H1 (cell line): ENCODE results near the gene DYNLT4.

- RRBS, result no CpG with 5 or more reads among the region's 24 CpGs
CAGE:
- cytosol, long polyA plus RNA, result no peak
- long polyA plus RNA, result no peak
- nucleus, long polyA plus RNA, result no peak
These were observed 33.7 kb downstream of the PTPRF start for GRCh38 chr1:43564110-43565025.

DNA sequence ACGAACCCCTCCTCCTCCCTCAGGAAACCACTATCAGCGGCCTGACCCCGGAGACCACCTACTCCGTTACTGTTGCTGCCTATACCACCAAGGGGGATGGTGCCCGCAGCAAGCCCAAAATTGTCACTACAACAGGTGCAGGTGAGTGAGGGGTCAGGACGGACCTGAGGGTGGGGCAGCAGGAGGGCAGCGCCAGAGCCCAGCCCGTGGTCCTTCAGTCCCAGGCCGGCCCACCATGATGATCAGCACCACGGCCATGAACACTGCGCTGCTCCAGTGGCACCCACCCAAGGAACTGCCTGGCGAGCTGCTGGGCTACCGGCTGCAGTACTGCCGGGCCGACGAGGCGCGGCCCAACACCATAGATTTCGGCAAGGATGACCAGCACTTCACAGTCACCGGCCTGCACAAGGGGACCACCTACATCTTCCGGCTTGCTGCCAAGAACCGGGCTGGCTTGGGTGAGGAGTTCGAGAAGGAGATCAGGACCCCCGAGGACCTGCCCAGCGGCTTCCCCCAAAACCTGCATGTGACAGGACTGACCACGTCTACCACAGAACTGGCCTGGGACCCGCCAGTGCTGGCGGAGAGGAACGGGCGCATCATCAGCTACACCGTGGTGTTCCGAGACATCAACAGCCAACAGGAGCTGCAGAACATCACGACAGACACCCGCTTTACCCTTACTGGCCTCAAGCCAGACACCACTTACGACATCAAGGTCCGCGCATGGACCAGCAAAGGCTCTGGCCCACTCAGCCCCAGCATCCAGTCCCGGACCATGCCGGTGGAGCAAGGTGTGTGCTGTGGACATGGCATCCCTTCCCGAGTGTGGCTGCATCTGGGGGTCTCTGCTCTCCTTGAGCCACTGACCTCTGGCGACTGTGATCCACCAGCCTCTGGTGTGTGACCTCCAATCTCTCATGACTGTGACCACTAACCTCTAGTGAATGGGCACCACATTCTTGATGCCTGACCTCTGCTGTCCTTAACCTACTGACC is 46.3 kb upstream of the KDM4A start:
- RRBS, result 96% methylated on average over 9 of the region's 41 CpGs
CAGE:
- cytosol, long polyA plus RNA, result no peak
- long polyA plus RNA, result no peak
- nucleus, long polyA plus RNA, result start-site peak on the minus strand centred at position 658 of the sequence, 31 bp wide, 5 reads

- RRBS, result no CpG with 5 or more reads among the region's 4 CpGs
CAGE:
- cytosol, long polyA plus RNA, result no peak
- long polyA plus RNA, result no peak
- nucleus, long polyA plus RNA, result no peak
These were observed 38.8 kb upstream of the KDM4A start for GRCh38 chr1:43610980-43611735.

DNA sequence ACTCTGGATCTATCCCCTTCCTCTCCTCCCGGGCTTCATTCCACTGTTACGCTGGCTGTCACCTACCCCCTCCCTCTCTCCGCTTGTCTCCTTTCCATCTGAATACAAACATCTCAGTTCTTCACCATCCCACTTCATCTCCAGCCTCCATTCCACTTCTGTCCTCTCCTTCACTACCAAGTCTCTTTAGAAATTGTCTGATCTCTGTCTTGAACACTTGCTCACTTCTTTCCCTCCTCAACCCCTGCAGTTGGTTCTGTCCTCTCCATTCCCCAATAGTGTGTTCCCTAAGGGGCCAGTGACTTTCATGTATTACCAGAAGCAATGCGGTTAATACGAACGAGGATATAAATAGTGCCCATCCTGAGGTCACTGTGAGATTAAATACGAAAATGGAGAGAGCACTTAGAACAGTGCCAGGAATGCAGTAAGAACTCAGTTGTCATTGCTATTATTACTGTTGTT is 53.1 kb upstream of the ARTN start:
- RRBS, result no CpG with 5 or more reads among the region's 7 CpGs
CAGE:
- cytosol, long polyA plus RNA, result no peak
- long polyA plus RNA, result no peak
- nucleus, long polyA plus RNA, result no peak

DNA sequence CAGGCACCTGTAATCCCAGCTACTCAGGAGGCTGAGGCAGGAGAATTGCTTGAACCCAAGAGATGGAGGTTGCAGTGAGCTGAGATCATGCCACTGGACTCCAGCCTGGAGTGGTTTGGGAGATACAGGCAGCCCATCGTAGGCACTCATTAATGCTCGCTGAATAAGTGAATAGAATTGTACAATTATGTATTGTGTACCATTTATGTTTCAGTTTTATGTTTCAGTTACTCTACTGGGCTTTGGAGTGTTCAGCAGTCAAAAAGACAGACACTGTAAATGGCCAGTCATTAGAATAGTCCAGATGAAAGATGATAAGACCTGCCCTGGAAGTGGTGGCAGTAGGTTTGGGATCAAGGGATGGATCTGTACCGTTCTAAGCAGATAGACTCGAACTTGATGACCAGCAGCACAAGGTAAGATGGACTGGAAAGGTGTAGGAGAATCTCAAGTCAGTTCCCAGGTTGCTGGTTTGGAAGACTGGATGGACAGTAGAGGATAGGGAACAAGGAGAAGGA is 17.6 kb upstream of the ARTN start:
- RRBS, result no CpG with 5 or more reads among the region's 4 CpGs
CAGE:
- cytosol, long polyA plus RNA, result no peak
- long polyA plus RNA, result no peak
- nucleus, long polyA plus RNA, result no peak

GRCh38 chr1:44068369-44069033 is 37.2 kb upstream of the SLC6A9 start:
- RRBS, result no CpG with 5 or more reads among the region's 3 CpGs
CAGE:
- cytosol, long polyA plus RNA, result no peak
- long polyA plus RNA, result no peak
- nucleus, long polyA plus RNA, result no peak

DNA sequence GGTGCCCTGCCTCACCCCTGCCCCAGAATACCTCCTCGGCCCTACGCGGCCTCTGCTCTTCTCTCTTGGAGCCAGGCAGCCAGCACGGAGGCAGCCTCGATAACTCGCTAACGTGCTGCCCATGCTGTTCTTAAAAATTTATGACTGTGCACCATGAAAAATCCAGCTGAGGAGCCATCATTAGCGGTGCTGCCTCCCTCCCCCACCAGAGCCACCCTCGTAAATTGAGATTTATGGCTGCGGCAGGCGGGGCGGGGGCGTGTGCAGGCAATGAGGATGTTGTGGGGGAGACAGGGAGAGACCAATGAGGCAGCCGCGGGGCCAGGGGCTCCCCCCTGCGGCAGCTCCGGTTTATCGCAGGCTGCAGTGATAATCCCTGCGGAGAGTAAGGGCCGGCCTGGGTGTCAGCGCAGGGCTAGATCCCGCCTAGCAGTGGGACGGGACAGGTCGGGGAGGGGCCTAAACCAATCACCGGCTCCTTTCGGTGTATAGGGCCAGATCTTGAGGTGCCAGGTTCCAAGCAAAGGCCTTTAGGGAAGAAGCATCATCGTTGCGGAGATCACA is 24.8 kb downstream of the DMAP1 start:
- RRBS, result 16% methylated on average over 9 of the region's 28 CpGs
CAGE:
- cytosol, long polyA plus RNA, result no peak
- long polyA plus RNA, result no peak
- nucleus, long polyA plus RNA, result no peak

- RRBS, result no CpG with 5 or more reads among the region's 2 CpGs
CAGE:
- cytosol, long polyA plus RNA, result no peak
- long polyA plus RNA, result no peak
- nucleus, long polyA plus RNA, result no peak
These were observed 61.4 kb downstream of the DMAP1 start for GRCh38 chr1:44274637-44275195.

DNA sequence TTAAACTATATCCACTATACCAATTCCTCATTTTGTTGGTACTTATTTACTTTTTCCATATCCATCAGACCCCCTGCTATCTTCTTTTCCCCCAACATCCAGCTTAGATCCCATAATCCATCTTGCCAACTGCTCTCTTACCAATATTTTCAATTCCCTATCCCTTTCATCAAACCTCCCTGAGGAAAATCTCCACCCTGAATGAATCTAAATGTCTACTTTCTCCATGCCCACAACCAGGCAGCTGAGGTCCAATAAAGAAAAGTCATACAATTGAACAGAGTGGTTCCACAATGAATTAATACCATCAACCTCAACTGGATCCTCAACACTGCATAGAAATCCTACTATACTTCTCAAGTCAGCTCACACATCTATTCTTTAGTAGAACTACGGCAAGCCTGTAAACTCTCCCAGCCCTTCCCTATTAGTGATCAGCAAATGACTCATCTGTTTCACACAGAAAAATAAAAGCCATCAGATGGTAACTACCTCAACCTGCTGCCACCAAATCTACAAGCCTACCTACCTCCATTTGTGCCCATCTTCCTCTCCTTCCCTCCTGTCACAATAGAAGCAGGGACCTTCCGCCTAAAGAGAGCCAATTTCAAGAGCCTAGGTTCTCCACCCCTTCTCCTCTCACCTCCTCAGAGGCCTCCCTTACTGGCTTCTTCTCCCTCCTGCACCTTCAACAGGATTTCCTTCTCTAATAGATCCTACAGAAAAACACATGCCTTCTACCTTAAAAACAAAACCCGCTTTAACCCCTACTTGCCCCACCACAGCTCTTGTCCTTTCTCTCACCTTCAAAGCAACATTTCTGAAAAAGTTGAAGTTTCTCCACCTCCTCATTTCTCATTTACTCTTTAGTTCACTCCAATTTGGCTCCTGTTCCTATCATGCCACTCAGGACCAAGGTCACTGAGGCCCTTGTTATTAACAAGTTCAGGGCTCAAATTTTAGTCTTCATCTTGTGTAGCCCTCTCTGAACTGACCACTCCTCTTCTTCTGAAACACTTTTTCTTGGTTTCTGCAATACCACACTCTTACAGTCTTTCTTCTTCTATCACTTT is 63.7 kb downstream of the DMAP1 start:
- RRBS, result no CpG with 5 or more reads among the region's 3 CpGs
CAGE:
- cytosol, long polyA plus RNA, result no peak
- long polyA plus RNA, result start-site peak on the minus strand centred at position 749 of the sequence, 440 bp wide, 7 and 6 reads in 2 replicates
- nucleus, long polyA plus RNA, result start-site peak on the minus strand centred at position 589 of the sequence, 178 bp wide, 26 reads

GRCh38 chr1:44406020-44406426 is 968 bp downstream of the RNF220 start:
- RRBS, result 8% methylated on average over 2 of the region's 30 CpGs
CAGE:
- cytosol, long polyA plus RNA, result no peak
- long polyA plus RNA, result no peak
- nucleus, long polyA plus RNA, result no peak

DNA sequence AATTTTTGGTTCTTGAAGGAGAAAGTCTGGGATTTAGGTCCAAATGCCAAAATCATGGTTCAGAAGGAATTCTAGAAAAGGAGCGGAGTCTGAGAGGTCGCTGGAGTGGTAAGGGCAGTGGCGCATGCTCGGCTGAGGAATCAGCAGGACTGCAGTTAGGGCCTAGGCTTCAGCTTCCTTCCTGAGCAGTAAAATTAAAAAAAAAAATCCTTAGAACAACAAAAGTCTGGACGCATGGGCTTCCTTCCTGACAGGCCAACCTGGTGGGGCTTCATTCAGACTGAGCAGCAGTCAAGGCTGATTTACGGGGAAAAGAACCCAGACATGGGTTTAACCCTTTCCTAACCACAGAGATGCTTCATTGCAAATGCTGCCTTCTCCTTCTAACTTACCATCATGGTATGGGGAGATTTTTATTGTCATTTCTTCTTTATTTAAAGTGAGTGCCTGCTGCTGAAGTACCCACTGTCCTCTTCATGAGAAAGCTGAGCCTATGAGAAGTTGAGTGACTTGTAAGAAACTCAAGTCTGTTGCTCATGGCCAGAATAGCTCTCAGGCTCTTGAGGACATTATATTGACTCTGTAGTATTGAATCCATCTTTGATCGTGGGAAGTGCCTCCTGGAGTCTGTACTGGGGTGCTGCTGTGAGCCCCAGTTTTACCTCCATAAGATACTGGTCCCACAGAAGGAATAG is 17.2 kb downstream of the RNF220 start:
- RRBS, result no CpG with 5 or more reads among the region's 7 CpGs
CAGE:
- cytosol, long polyA plus RNA, result no peak
- long polyA plus RNA, result no peak
- nucleus, long polyA plus RNA, result no peak

DNA sequence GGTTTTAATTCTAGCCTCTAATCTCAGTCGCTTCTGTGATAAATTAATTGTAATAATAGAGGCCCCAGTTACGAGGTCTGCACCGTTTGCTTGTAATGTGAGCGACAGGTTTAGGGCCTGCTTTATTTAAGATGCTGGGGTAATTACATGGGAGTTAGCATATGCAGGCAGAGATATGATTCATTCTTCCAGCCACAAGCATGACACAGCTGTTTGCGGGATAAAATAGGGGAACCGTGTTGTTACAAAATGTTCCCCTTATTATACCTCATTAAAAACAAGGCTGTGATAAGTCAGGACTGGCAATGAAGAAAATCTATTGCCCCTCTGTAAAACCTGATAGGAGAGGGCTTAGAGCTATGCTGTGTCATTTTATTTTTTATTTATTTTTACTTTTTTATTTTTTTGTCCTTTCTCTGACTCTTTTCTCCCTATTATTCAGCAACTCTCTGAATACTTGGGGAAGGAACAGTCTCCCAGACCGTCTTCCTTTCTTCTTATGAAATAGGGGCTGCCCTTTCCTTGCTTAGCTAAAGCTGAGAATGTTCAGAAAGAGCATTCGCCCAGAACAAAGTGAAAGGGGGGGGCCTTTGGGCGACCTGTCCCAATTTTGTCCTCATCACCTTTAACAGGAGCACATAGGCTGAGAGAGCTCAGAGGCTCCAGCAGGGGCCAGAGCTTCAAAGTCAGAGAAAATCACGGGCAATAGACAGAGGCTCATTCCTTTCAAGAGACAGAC is 80.8 kb downstream of the RNF220 start:
- RRBS, result no CpG with 5 or more reads among the region's 10 CpGs
CAGE:
- cytosol, long polyA plus RNA, result no peak
- long polyA plus RNA, result no peak
- nucleus, long polyA plus RNA, result no peak

- RRBS, result no CpG with 5 or more reads among the region's 28 CpGs
CAGE:
- cytosol, long polyA plus RNA, result no peak
- long polyA plus RNA, result no peak
- nucleus, long polyA plus RNA, result no peak
These were observed 43.0 kb downstream of the TMEM53 start for GRCh38 chr1:44631050-44631811.

DNA sequence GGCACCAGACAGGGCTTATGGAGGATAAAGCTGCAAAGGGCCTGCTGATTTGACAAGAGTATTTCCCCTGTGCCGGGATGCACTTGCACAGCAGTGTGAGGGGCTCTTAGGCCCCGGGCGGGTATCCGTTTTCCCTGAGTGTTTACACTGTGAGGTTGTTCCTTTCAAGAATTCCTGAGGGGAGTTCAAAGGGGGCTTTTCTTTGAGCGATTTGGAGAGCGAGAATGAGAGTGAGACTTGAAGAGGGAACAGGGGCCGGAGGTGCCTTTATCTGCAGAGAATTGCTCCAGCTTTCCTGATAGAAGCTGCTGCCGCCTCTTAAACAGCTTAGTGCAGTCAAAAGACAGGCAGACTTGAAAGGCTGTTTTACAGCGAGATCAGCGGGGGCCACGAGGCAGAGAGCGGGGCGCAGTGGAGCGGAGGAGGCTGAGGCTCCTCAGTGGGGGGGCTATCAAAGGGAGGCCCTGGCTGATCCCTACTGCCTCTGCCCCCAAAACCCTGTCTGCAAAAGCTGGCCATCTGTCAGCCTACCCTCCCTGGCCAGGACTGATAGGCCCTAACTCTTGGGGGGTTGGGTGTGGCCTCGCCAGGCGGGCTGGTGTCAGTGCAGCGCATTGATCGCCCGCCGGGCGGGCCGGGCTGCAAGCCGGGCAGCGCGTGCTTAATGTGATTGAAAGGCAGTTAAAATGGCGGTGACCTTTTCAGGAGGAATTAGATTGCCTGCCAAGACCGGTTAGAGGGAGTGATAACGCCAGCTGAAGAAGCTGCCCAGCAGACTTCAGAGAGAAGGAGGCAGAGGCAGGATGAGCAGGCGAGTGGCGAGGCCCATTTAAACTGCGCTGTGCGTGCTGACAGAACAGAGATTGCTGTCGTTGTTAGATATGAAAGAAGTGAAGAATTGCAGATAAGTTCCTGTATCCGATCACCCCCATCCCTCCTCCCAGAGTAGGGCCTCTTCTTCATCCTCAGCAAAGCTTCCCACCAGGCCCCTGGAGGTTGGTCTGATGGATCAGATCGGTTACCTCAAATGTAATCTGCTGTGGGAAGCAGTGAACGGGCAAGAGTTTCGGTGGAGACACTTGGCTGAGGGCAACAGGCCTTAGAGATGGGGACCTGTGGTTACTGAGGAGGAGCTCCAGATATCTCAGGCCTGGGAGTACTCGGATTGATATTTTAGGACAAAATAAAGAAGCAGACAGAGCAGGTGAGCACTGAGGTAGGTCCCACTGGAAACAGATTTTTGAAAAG is 36.3 kb downstream of the TMEM53 start:
- RRBS, result 98% methylated on average over 5 of the region's 38 CpGs
CAGE:
- cytosol, long polyA plus RNA, result no peak
- long polyA plus RNA, result no peak
- nucleus, long polyA plus RNA, result no peak

- RRBS, result no CpG with 5 or more reads among the region's 12 CpGs
CAGE:
- cytosol, long polyA plus RNA, result no peak
- long polyA plus RNA, result no peak
- nucleus, long polyA plus RNA, result no peak
These were observed 626 bp downstream of the TMEM53 start for GRCh38 chr1:44673732-44673978.

DNA sequence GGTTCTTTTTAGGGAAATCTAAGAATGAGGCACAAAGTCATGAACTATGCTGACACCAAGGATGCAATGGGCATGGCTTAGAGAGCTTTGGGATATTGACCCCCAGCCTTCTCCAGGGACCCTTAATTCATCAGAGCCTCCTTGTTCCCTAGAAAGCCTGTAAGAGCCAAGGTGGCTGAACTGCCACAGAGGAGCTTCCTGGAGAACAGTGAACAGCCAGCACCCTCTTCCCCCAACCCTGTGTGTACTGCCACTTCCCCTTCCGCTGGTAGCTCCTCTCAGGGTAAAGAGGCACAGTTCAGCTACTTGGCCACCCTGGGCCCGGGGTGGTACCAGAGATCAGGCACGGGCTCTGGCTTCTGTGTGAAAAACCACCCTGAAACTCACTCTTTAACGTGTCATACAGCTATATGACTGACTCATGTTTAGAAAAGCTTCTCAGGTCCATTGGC is 22.2 kb downstream of the ARMH1 start:
- RRBS, result no CpG with 5 or more reads among the region's 4 CpGs
CAGE:
- cytosol, long polyA plus RNA, result no peak
- long polyA plus RNA, result no peak
- nucleus, long polyA plus RNA, result no peak

- RRBS, result 3% methylated on average over 51 of the region's 74 CpGs
CAGE:
- cytosol, long polyA plus RNA, result no peak
- long polyA plus RNA, result no peak
- nucleus, long polyA plus RNA, result no peak
These were observed 4.0 kb downstream of the BEST4 start for GRCh38 chr1:44783649-44784777.

DNA sequence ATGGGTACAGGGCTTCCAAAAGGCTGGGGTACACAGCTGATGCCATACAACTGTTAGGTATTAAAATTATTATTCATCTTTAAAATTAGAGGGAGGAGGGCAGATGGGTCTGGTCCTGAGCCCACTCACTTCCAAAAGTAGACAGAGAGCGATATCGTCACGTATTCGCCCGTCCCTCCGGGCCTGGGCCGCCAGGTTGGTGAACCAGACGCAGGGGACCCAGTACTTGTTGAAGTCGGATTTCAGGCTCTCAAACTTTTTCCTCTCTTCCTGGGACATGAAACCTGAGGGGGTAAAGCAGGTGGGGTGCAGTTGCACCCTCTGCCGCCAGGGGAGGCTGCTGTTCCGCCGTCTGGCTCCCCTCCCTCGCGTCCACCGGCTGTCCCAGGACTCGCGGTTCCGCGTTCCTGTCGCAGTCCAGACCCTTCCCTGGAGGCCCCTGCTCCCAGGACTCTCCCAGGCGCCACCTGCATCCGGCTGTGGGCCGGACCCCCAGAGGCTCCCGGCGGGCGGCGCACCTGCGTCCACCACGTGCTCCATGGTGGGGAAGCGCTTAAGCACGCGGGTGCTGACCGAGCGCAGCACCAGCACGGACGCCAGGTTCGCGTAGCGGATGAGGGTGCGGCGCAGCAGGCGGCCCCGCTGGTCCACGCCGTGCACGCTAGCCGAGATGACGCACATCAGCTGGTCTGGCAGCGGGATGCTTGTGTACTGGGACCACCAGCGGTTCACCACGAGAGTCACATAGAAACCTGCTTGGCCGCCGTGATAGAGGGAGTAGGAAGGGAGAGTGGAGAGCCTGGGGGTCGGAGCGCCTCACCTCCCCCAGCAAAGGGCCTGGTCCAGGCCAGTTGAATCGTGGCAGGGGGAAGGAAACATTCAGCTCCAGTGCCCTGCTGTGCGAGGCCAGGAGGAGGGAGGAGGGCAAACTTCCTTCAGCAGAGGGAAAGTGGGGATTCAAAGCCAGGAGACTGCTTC is 1.7 kb downstream of the BEST4 start:
- RRBS, result 2% methylated on average over 7 of the region's 57 CpGs
CAGE:
- cytosol, long polyA plus RNA, result no peak
- long polyA plus RNA, result no peak
- nucleus, long polyA plus RNA, result no peak

DNA sequence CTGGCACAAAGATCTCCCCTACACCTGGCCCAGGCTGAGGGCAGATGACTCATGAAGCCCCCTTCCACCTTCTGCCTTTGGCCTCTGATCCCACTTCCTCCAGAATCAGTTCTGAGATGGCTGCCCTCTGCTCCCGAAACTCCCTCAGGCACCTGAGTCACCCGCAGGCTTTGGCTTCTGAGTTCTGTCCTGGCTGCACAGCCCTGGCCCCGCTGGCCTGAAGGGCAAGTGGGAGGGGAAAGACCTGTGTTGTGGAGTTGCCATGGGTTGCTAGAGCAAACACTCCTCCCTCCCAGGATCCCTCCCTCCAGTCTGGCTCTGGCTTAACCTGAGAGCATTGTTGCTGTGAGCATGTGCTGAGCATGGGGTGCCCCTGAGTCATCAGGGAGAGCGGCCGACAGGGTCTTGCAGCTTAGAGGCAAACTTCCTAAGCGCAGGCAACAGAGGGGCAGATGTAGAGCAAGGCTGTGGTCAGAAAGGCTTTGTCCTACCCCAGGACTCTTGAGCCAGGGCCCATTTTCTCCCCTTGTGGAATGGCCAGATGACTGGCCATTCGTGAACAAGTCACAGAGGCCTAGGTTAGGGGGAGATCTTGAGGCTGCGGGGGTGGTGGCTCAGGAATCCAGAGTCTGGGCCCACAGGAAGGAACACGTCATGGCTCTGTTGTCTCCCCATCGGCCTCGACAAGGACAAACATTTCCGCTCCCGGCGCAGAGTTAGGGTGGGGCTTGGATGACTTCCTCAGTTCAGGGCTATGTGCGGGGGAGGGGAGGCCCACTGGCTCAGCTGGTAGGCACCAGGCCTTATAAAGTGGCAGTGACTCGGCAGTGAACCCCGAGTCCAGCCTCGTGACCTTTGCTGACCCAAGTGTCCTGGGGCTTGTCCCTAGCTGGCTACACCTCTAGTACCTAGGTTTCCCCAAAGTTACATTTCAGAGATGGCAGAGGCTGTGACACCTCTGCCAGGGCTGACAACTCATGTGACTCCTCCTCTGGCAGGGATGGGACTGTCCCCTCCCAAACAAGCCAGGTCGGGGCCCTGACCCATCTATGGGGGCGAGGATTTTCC is at the start of gene DYNLT4:
DYNLT4 (minus strand) TSS at position 179 of the 1,068 bp plus-strand sequence.
- RRBS, result no CpG with 5 or more reads among the region's 20 CpGs
CAGE:
- cytosol, long polyA plus RNA, result no peak
- long polyA plus RNA, result no peak
- nucleus, long polyA plus RNA, result no peak

DNA sequence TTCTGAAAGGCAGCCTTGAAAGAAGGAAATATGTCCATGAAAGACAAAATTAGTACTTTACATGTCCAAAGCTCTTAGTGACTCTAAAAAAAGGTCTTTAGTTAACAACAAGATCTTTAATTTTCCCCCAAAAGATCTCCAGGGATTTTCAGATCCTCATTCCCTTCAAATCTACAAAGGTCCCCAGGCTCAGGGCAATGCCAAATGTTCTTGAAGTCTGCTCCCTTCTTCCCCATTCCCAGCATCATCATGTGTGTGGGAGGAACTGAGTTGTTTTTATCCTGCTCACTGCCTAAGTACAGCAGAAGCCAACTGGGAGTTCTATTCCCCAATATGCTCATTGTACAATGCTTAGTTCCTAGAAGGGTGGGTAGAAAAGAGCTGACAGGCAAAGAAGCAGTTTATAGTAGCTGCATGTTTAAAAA is 60.2 kb upstream of the PTCH2 start:
CAGE:
- cytosol, long polyA plus RNA, result no peak
- long polyA plus RNA, result no peak
- nucleus, long polyA plus RNA, result no peak